MCF 10A (cell line): ENCODE measurements around a stretch of chr22.

- PRO-cap = no peak
- RRBS = no CpG with 5 or more reads among the region's 8 CpGs
Observed at GRCh38 chr22:36471949-36472591, 9.4 kb downstream of the TXN2 start.

DNA sequence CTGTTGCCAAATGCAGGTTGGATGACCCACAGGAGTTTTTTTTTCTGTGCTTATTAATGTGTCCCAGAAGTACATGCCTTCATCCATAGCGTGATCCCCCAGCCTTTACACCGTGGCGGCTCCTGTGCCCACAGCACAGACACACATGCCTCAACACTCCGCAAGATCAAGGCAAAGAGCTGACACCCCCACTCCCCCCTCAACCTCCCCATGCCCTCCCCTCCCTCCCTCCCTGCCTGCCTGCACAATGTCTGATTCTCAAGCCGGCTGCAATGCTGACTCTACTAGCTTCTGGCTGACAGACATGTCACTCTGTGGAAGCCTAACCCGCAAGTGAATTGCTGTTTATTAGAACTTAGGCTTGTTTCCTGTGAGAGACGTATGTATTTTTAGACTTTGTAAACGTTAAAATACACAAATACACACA is 2.2 kb downstream of the CACNG2 start:
- PRO-cap = no peak
- RRBS = no CpG with 5 or more reads among the region's 8 CpGs

DNA sequence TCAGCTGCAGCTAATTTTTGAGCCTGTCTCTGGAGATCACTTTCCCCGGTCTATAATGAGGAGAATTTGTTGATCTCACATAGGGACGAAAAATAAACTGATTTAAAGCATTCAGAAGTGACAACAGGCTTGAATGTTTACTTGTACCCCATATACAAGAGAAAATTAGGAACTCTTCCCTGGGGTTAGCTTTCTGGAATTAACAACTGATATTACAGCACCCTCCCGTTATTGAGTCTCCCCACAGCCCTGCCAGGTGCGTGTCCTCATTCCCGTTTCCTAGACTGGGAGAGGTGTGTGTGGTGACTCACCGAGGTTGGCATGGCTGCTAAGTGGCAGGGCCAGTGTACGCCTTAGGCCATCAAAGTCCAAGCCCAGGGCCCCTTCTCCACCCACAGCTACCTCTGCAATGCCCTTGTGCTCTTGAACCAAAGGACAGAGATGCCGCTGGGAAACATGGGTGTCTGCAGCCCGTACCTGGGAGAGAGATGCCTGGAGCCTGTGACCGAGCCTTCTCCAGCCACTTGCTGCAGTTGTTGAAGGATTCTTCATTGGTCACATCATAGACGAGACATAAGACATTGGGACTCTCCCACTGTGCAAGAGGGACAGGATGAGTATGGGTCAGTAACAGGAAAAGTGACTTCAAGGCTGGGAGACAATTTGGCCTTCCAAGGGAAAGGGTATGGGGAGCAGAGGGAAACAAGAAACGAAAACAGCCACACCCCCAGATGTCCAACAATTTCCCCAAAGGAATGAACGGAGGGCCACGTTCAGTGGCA is 12.3 kb downstream of the IFT27 start:
- PRO-cap = no peak
- RRBS = no CpG with 5 or more reads among the region's 14 CpGs

GRCh38 chr22:36772412-36773065 is 3.4 kb downstream of the IFT27 start:
- PRO-cap = no peak
- RRBS = no CpG with 5 or more reads among the region's 9 CpGs

DNA sequence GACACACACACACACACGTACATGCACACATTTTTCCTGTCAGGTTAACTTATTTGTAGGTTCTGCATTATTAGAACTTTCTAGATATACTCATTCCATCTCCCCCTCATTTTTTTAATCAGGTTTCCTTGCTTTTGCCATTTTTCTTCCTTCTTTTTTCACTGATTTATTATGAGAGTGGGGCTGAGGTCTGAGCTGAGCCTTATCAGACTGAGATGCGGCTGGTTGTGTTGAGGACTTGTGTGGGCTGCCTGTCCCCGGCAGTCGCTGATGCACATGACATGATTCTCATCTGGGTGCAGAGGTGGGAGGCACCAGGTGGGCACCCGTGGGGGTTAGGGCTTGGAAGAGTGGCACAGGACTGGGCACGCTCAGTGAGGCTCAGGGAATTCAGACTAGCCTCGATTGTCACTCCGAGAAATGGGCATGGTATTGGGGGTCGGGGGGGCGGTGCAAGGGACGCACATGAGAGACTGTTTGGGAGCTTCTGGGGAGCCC is 25.3 kb downstream of the CSF2RB start:
- PRO-cap = no peak
- RRBS = no CpG with 5 or more reads among the region's 11 CpGs

- PRO-cap = no peak
- RRBS = 66% methylated on average over 16 of the region's 52 CpGs
Observed at GRCh38 chr22:37018470-37019195, 614 bp downstream of the TST start.

GRCh38 chr22:37147846-37148876 is 1.6 kb downstream of the IL2RB start:
- PRO-cap = no peak
- RRBS = no CpG with 5 or more reads among the region's 24 CpGs

GRCh38 chr22:37223939-37224328 is 11.7 kb upstream of the SSTR3 start:
- PRO-cap = no peak
- RRBS = no CpG with 5 or more reads among the region's 3 CpGs

DNA sequence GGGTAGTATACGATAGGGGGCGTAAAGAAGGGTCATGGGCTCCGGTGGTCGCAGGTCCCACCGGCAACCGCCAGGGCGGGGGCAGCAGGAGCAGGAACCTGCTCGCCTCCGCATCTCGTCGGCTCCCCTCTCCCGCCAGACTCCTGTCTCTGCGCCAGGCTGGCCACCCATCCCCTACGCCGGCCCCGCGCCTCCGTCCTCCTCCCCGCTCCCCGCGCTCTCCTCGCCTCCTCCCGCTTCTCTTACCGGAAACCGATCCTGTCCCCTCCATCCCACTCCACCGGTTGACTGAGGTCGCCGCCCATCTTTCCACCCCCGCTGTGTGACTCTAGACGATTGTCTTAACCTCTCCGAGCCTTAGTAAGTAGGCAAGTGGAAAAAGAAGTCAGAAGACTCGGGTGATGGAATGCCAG is 52.8 kb downstream of the CYTH4 start:
- PRO-cap = no peak
- RRBS = 64% methylated on average over 5 of the region's 32 CpGs

DNA sequence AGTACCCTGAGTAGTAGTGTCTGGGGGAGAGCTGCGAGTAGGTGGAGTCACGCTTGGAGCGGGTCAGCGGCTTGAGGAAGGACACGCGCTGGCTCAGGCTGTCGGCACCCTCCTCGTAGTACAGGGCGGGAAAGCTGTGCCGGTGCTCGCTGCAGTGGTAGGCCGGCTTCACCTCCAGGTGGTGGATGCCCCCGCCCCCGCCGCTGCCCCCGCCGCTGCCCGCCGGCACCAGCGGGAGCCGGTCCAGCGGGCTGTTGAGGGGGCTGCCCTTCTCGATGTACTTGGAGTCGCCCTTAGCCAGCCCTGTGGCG is 54.1 kb downstream of the ELFN2 start:
- PRO-cap = no peak
- RRBS = 79% methylated on average over 7 of the region's 25 CpGs

GRCh38 chr22:37419553-37420799 is 7.3 kb downstream of the ELFN2 start:
- PRO-cap = no peak
- RRBS = 4% methylated on average over 33 of the region's 109 CpGs

DNA sequence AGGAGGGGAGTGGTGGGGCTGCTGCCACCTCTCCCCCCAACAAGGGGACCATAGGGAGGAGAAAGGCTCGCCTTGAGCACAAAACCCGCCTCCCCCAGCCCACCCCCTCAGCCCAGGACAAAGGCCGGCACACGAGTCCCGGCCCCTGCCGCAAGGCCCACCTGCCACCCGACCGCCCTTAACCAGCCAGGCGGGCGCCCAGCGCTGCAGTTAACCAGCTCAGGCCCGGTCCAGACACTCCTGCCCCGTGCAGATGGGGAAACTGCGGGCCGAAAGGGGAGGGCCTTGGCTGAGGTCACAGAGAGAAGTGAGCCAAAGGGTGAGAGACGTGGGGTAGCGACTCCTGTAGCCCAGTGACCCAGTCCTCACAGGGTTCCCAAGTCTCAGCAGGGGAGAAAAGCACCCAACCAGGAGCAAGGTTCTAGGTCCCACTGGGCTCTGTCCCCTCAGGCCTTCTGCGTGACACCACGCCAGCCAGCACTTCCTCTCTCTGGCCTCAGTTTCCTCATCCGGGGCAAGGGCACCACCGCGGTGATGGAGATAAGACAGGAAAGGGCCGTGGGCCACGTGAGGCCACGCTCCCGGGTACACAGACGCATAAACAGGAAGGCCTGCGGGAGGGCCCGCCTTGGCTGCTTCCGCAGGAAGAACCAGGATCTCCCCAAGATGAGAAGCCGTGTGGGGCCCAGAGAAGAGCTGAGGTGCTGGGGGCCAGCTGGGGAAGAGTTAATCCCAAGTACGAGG is 1.9 kb downstream of the MFNG start:
- PRO-cap = no peak
- RRBS = 90% methylated on average over 14 of the region's 32 CpGs

DNA sequence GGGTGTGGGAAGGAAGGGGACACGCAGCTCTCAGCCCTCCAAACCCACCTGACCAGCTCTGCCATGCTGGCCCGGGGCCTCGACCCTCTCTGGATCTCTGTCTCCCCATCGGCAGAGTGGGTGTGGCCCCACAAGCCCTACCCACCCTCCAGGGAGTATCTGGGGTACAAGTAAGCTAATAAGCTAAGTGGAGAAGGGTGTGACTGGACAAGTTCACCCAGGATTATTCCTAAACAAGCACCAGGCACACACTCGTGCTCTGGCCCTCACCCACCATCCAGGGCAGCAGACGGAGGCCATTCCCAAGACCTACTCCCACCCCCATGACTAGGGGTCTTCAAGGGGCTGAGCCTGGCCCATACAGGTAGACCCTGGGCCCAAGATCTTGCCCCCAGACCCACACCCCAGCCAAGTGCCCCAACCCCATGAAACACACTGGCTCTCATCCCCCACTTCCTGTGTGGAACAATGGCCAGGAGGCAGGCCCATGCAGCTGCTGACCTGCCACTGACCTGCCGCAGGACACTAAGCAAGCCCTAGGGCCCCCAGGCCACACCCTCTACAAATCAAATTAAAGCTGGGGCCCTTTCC is 10.4 kb downstream of the CARD10 start:
- PRO-cap = no peak
- RRBS = no CpG with 5 or more reads among the region's 7 CpGs

DNA sequence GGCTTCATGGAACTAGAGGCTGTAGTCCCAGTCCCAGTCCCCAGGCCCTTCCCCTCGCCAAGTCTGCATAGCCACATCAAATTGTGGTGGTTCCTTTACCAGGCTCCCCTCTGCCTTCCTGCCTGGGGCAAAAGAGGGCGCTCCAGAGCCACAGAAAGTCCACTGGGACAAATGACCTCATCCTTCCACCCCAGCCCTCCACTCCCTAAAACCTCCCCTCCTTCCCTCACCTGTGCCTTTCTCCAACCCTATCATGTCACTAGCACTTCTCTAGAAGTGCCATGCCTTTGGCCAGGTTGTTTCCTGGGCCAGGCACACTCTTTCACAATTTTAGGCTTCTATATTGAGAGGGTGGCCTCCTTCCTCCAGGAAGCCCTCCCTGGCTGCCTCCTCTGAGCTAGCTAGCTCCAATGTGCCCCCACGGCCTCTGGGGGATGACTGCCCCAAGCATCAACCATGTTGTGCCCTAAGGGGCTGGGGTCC is 15.1 kb upstream of the CDC42EP1 start:
- PRO-cap = no peak
- RRBS = no CpG with 5 or more reads among the region's 3 CpGs

- PRO-cap = no peak
- RRBS = no CpG with 5 or more reads among the region's 3 CpGs
Observed at GRCh38 chr22:37552062-37552432, 8.2 kb upstream of the CDC42EP1 start.

- PRO-cap = no peak
- RRBS = no CpG with 5 or more reads among the region's 4 CpGs
Observed at GRCh38 chr22:37601260-37601591, 7.4 kb upstream of the GGA1 start.

- PRO-cap = no peak
- RRBS = 1% methylated on average over 9 of the region's 15 CpGs
Observed at GRCh38 chr22:37609121-37609289, 371 bp downstream of the GGA1 start.

DNA sequence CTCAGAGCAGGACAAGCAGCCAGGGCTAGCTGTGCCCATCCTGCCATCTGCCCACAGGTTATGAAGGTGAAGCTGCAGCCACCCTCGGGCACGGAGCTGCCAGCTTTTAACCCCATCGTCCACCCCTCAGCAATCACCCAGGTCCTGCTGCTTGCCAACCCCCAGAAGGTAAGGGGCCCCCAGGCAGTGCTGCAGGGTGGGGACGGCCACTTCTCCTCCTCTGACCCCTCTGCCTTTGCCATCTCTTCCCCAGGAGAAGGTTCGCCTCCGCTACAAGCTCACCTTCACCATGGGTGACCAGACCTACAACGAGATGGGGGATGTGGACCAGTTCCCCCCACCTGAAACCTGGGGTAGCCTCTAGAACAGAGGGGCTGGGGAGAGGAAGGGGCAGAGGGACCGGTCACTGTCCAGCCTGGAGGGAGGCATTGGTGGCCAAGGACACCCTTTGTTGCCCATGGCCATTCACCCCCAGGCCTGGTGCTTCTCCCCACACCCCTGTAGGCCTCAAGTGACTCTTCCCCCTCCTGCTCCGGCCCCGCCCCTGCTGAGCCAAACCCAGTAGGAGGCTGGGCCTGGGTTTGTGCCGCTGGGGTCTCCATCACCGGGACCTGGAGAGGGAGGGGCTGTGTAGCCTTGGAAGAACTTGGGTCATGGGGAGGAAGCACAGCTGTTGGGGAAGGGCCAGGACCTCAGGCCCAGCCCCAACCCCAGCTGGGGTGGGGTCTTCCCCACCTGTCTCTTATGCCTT is 6.9 kb upstream of the SH3BP1 start:
- PRO-cap = no peak
- RRBS = 91% methylated on average over 4 of the region's 12 CpGs

DNA sequence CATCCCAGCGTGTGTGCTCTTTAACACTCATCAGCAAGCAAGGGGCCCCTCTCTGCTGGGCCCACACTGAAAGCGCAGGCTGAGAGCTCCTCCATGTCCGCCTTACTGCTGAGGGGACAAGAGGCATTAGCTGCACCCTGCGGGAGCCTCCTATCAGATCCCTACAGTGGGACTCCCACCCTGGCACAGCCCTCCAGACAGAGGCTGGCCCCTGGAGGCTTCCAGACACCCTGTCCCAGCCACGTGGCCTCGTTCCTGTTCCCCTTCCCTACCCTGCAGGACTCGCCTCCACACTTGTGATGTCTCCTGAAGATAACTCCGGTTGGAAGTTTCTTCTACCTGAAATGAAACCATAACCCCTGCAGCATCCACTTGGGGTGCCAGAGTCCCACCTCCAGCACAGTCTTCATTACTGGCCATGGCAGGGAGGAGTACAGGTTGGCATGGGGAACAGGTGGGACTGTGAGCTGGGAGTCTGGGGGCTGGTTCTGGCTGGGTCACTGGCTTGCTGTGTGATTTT is 5.0 kb upstream of the SH3BP1 start:
- PRO-cap = no peak
- RRBS = no CpG with 5 or more reads among the region's 8 CpGs

- PRO-cap = no peak
- RRBS = no CpG with 5 or more reads among the region's 9 CpGs
Observed at GRCh38 chr22:37655609-37656210, 2.8 kb upstream of the PDXP start.